ENCODE measurements around the genes TIMM10, OR9Q2, CNTF, FAM111A and OSBP.

DNA sequence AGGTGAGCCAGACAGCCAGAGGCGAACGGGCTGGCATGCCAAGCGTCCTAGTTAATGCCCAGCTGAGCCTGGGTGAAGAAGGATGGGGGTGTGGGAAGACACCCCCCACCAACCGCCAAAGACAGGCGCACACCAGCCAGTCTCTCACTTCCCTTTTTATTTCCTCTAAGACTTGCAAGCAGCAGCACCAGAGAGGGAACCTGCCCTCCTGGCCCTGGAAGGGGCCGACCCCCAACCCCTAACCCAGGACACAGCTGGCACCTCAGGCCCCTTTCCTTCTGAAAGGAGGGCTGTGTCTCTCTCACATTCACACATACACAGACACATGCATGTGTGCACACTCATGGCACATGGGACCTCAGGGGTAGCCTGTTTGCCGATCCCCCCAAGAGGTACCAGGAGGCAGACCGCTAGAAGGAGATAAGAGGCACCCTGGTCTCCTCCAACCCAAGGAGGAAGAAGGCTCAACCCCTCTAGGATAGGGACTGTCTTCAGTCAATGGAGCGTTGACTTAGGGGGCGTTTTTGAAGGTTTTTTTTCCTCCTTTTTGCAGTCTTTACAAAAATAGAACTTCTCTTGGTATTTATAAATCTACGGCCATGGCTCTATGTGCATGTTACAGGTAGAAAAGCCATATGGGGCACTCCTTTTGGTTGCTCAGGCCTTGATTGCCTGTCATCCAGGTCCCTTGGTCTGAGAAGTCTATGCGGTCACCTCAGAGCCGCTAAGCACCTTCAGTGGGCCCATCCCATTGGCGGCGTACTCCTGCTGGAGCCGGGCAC is 24.3 kb downstream of the RTN4RL2 start:
- PRO-cap, 2 experiments: no peak in any of the 2 experiments

GRCh38 chr11:57493273-57494503 is 21.8 kb downstream of the SLC43A1 start:
- PRO-cap, 2 experiments: no peak in any of the 2 experiments

- PRO-cap, 2 experiments: no peak in any of the 2 experiments
Measured at GRCh38 chr11:57497252-57498210, 18.0 kb downstream of the SLC43A1 start.

DNA sequence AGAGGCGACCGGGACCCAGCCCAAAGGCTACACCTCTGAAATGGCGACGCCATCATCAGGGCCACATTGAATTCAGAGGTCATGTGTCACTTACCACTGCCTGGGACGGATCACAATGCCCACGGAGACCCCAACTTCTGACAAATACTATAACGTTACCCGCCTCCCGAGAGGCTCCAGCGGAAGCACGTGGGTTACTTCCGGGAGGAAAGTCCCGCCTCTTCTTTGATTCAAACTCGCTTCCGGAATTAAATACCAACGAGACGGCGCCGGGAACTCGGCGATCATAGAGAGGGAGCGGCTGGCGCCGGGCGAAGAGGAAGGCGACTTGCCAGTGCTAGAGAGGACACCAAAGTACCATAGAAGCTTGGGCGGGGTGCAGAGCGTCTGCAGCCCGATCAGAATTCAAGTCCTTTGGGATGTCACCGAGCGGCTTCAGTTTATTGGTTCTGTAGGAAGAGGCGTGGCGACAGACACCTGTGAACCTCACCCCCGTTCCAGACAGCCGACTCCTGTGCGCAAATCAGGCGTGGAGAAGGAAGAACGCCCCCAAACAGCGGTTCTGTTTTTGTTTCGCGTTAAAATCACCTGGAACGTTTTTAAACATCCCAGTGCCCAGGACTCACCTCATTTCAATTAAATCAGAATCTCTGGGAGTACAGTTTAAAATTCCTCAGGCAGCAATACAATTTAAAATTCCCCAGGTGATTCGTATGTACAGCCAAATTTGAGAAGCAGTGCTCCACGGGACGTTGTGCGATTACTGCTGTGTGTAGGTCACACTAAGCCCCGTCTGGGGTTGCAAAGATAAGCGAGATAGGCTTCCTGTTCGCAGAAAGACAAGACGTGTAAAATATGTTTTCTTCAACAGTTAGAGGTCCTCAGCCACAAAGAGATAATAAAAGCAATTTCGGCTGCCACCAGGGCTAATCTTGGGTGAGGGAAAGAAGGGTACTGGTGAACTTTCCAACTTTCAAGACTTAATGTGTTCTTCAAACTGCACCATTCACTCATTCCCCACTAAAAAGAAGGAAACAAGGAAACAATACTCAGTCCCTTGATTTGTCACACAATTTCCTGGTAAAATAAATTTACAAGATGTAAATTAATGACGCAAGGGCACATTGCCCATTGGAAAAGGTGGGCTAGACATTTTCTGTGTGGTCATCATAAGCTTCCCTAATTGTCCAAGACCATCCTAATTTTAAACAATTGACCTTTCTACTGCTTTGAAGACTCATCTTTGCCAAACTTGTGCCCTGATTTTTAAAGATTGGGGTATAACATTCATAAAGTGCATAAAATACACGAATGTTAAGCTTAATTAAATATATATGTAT is at the start of gene TIMM10:
Gene TIMM10, minus strand, starts transcription at position 191 of the 1,340 bp plus-strand sequence.
- PRO-cap, 2 experiments: peak in 2 of 2 experiments; most common plus-strand start position 489 of the sequence (in 1); most common minus-strand start position 187 of the sequence (in 2)

GRCh38 chr11:57652688-57653318 is 3.1 kb upstream of the YPEL4 start:
- PRO-cap, 2 experiments: no peak in any of the 2 experiments

GRCh38 chr11:57779195-57779853 is 17.7 kb downstream of the CTNND1 start:
- PRO-cap, 2 experiments: peak in 2 of 2 experiments; most common plus-strand start chr11:57779526 (in 2); most common minus-strand start chr11:57779378 (in 1)

DNA sequence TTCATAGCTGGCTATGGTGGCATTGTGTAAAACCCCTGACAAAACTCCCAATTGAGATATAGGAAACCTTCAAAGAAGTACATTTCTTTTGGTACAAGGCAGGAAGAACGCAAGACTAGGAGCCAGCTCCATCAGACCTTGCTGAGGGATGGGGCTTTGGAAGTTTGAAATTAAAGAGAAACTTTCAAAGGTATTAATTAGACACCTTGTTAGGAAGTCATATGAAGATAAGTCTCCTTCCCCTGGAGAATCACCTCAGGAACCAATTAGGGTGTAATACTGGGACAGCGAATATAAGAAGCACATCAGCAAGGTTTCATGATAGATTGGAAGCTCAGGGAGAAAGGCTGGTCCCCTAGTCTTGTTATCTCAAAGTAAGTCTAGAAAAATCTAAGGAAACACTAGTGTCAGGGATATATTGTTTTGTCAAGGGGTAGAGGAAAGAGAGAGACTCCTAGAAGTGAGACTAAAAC is at the start of gene OR9Q2:
Gene OR9Q2, plus strand, starts transcription at position 336 of the 473 bp plus-strand sequence.
- PRO-cap, 2 experiments: no peak in any of the 2 experiments

DNA sequence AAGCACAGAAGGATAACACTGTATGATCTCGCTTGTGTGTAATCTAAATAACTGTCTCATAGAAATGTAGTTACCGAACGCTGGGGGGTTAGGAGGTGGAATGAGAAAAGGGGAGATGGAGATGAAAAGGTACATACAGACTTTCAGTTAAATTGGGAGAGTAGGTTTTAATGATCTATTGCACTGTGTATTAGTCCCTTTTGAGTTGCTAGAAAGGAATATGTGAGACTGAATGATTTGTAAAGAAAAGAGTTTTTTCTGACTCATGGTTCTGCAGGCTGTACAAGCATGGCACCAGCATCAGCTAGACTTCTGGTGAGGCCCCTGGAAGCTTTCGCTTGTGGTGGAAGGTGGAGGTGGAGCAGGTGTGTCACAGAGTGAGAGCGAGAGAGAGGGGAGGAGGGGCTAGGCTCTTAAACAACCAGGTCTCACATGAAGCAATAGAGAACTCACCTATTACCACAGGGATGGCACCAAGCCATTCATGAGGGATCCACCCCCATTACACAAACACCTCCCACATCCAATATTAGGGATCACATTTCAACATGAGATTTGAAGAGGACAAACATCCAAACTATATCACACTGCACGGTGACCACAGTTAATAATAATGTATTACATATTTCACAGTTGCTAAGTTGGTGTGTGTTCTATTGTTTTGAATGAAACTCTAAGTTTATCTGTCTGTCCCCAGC is 13.9 kb downstream of the ZFP91 start:
- PRO-cap, 2 experiments: no peak in any of the 2 experiments

DNA sequence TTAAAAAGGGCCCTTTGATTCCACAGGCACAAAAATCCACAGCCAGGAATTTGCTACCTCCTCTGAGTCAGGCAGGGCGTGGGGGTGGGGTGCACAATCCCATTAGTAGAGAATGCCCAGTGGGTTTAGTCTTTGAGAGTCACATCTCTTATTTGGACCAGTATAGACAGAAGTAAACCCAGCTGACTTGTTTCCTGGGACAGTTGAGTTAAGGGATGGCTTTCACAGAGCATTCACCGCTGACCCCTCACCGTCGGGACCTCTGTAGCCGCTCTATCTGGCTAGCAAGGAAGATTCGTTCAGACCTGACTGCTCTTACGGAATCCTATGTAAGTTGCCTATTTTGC is at the start of gene CNTF:
Gene CNTF, plus strand, starts transcription at position 128 of the 347 bp plus-strand sequence.
- PRO-cap, 2 experiments: no peak in any of the 2 experiments

GRCh38 chr11:59142409-59143815 is at the start of gene FAM111A:
Gene FAM111A (plus strand): TSS chr11:59142856.
- PRO-cap, 2 experiments: peak in 2 of 2 experiments; most common plus-strand start chr11:59142912 (in 2); most common minus-strand start chr11:59142702 (in 1)

DNA sequence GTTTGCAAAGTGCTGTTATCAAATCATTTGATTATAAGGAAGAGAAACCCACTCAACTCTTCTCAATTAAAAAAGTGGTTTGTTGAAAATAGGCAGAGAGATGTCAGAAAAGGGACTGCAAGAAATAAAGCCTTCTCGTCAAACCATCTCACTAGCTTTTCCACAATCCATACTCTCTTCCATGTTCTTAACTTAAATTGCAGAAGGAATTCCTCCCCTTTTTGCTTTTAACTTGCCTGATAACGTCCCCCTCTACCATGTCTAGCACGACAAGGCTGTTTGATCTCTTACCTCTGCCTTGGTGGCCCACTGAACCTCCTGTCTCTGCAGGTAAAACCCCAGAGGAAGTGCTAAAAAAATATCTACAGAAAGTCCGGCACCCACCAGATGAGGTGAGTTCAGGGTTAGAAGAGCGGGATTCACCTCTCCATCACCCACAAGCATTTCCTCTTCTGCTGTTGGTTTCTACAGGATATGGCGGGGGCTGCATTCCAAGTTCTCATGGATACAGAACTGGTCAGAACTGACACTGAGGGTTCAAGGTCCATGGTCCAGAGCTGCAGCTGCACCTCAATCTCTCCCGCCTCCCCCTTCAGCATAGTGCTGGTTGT is 19.0 kb downstream of the DTX4 start:
- PRO-cap, 2 experiments: no peak in any of the 2 experiments

GRCh38 chr11:59284106-59284907 is 71.6 kb upstream of the MPEG1 start:
- PRO-cap, 2 experiments: no peak in any of the 2 experiments

- PRO-cap, 2 experiments: no peak in any of the 2 experiments
Measured at GRCh38 chr11:59552823-59553231, 41.5 kb downstream of the OR4D9 start.

DNA sequence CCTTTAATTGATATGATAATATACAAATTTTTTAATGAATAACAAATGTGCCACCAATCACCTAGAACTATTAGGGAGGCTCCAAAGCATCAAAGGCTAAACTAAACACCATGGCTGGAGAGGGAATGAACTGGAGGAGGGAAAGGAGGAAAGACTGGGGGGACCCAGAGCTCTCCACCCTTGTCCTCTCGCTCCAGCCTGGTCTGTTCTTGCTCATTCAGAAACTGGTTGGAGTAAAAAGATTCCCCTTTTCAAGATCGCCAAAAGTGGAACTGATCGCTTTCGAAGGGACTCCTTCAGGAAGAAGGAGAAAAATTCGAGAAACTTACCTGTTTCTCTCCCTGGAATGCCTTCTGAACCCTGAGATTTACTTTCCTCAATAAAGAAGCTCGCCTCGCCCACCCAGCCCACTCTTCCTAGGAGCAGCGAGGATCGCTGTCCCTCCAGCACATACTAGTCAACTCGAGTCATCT is 46.9 kb downstream of the OR4D9 start:
- PRO-cap, 2 experiments: no peak in any of the 2 experiments

GRCh38 chr11:59614915-59615976 is at the start of gene OSBP:
Gene OSBP (minus strand): TSS chr11:59615774.
- PRO-cap, 2 experiments: peak in 2 of 2 experiments; most common minus-strand start chr11:59615687 (in 1)

- PRO-cap, 2 experiments: peak in 2 of 2 experiments; most common plus-strand start chr11:59616108 (in 1); most common minus-strand start chr11:59616385 (in 2)
Measured at GRCh38 chr11:59615977-59616639, 534 bp upstream of the OSBP start.

GRCh38 chr11:59616640-59617016 is 1.1 kb upstream of the OSBP start:
- PRO-cap, 2 experiments: no peak in any of the 2 experiments

- PRO-cap, 2 experiments: peak in 2 of 2 experiments; most common plus-strand start chr11:59754188 (in 2); most common minus-strand start chr11:59753993 (in 1)
Measured at GRCh38 chr11:59753877-59754693, 1.1 kb upstream of the STX3 start.

DNA sequence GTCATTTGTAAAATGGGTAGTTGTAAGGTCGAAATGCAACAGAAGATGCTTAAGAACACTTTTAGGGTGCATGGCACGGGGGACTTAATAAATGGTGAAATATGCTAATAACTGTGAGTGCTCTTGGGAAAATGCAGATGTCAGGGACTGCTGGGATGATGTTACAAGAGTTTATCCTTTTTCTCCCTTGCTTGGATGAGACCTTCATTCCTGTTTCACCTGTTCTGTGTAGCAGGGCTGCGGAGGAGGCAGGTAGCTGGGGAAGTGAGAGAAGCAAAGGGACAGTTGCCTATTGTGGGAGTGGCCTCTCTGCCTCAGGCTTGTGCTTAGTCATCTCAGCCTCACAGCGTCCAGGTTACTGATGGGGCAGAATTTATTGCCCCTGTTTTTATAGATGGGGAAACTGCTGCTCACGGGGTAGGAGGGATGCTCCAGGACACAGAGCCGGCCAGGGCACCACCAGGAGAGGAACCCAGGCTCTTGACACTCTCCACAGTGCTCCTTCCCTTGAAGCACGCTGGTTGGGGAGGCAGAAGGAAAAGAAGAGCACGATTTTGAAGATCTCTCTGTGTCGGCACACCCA is 1.7 kb downstream of the STX3 start:
- PRO-cap, 2 experiments: no peak in any of the 2 experiments

- PRO-cap, 2 experiments: no peak in any of the 2 experiments
Measured at GRCh38 chr11:59773144-59773428, 17.9 kb downstream of the STX3 start.

Measured in right ventricle myocardium (tissue), 1 donor.